Breast epithelium (tissue), 2 donors: ENCODE measurements around the genes CFDP1, DUXB and CLEC3A.

GRCh38 chr16:75250656-75251587 is 502 bp downstream of the BCAR1 start:
- PRO-cap: no peak
- RAMPAGE, long total RNA, 2 experiments: no peak in any of the 2 experiments

- PRO-cap: no peak
- RAMPAGE, long total RNA, 2 experiments: no peak in any of the 2 experiments
Observed at GRCh38 chr16:75254933-75255712, 3.7 kb upstream of the BCAR1 start.

DNA sequence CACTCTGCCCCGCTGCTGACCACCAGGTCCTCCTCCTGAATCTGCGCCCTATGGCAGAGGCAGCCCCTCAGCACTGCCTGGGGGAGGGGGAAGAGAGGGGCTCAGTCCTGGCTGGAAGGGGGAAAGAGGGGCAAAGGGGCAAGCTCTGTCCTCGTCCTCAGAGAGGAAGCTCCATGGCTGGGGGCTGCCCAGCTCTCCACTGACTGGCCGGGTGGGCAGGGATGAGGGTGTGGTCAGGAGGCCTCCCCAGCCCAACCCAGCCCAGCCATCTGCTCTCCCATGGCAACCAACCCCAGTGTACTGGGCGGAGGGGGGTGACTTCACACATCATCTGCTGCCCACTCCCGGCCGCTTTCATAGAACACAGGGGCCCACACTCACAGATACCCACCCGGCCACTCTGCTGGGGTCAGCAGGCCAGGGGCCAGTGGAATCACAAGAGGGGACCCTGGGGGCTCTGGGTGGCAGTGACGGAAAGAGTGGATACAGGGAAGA is 5.6 kb upstream of the BCAR1 start:
- PRO-cap: no peak
- RAMPAGE, long total RNA, 2 experiments: no peak in any of the 2 experiments

GRCh38 chr16:75432697-75433681 is at the start of gene CFDP1:
CFDP1 (minus strand) TSS chr16:75433503.
- PRO-cap: bidirectional peak, plus-strand start at chr16:75433124, minus-strand start at chr16:75432973; unidirectional peak, minus-strand start at chr16:75433458; unidirectional peak, minus-strand start at chr16:75433481
- RAMPAGE, long total RNA, 2 experiments: start-site peak on the minus strand in 2 of 2 experiments, at chr16:75433424-75433481 at its widest, 891 to 3,069 reads per replicate

- PRO-cap: no peak
- RAMPAGE, long total RNA, 2 experiments: no peak in any of the 2 experiments
Observed at GRCh38 chr16:75534641-75535488, 1.0 kb downstream of the CHST5 start.

GRCh38 chr16:75542359-75542847 is 6.5 kb upstream of the CHST5 start:
- PRO-cap: no peak
- RAMPAGE, long total RNA, 2 experiments: no peak in any of the 2 experiments

DNA sequence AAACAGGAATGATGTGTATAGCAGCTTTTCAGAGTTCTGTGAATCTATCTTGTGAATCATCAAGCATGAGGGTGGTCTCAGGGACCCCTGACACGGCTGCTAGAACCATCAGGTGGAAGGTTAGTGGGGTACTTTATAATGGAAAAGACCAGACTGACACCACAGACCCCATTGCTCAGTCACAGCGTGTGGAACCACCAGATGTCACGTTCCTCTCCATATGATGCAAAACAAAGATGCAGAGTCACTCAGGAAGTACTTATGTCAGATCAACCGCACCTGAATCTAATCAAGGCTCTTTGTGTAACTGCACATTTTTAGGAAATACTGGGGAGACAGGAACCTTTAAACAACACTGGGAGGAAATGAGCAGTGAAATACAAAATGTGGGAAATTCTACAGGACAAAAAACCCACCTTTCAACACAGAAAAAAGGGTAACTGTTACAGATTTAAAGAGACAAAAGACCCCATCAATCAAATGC is 28.3 kb downstream of the GABARAPL2 start:
- PRO-cap: no peak
- RAMPAGE, long total RNA, 2 experiments: no peak in any of the 2 experiments

GRCh38 chr16:75701163-75701563 is at the start of gene DUXB:
DUXB (minus strand) TSS chr16:75701461.
- PRO-cap: no peak
- RAMPAGE, long total RNA, 2 experiments: no peak in any of the 2 experiments

DNA sequence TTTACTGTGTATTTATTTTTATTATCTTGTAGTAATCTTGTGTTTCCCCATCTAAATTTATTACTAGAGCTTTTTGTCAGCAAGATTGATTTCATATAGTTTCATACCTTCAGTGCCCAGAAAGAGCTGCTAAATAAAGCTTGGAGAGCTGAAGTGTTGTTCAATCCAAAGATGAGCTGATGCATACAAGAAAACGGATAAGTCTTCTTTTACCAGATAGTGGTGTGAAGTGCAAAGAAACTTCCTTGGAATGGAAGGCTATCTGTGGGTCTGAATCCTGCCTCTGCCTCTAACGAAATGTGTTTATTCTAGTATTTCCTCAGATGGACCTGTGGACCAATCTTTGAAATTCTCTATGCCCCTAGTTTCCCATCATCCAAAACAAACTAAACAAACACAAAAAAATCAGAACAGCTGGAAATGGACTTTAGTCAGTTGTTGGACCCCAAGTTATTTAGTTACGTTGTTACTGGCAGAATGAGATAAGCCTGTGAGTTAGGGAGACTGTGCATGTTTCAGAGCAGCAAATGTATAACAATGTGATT is 254.9 kb downstream of the CNTNAP4 start:
- PRO-cap: no peak
- RAMPAGE, long total RNA, 2 experiments: no peak in any of the 2 experiments

DNA sequence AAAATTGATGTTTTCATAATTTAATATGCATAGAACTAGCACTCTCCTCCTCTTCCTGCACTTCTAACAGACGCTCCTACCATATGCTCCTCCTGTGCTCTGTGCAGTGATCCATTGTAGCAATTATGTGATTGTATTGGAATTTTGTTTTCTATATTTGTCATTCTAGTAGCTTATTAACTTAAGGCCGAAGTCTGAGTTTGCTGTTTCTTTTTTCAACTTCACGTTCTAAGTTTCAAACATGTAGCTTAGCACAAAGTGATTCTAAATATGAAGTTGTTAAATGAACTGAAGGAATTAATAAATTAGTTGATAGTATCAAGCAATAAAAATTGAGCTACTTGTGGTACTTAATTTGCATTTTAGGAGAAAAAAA is 290.7 kb upstream of the MON1B start:
- PRO-cap: no peak
- RAMPAGE, long total RNA, 2 experiments: no peak in any of the 2 experiments

DNA sequence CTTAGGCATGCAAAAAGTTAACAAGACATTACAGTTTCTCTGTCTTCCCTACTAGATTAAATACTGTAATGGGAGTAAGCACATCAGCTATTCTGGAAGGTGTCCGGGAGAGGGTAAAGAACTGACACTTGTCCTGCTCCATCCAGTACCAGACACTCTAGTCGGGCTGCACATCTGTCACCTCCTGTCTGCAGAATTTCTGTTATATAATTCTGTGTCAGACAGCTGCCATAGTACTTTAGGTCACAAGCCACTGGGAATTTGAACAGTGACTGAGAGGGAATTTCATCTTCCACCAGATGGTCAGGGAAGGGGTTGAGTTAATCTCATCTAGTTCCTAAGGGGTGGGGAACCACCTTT is 58.6 kb upstream of the NUDT7 start:
- PRO-cap: no peak
- RAMPAGE, long total RNA, 2 experiments: no peak in any of the 2 experiments

DNA sequence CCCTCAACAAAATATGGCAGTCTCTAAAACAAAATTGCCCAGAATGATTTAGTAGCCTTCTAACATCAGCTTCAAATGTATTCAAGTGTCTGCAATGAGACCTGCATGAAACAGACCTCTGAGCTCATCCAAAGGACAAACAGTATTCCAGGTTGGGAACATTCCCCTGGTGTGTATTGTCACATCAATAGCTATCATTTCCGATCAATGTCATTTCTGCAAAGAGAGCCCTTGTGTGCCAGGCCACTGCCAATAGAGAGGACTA is 12.0 kb upstream of the VAT1L start:
- PRO-cap: no peak
- RAMPAGE, long total RNA, 2 experiments: no peak in any of the 2 experiments

GRCh38 chr16:77776719-77777024 is 11.7 kb upstream of the VAT1L start:
- PRO-cap: no peak
- RAMPAGE, long total RNA, 2 experiments: no peak in any of the 2 experiments

DNA sequence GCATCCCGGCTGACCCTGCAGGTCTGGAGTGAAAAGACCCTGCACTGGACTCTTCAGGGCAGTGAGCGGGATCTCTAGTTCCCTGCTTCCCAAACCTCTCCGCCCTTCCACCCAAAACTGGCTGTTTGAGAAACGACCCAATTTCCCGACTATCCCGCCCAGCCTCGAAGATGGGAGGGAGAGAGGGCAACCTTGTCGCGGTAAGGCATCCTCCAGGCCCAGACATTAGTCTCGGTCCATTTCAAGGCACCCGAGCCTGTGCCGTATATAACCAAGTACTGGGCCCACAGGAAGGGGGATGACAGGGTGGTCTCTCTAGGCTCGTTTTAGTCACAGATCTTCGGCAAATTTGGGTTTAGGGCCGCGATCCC is 339 bp upstream of the VAT1L start:
- PRO-cap: no peak
- RAMPAGE, long total RNA, 2 experiments: no peak in any of the 2 experiments

DNA sequence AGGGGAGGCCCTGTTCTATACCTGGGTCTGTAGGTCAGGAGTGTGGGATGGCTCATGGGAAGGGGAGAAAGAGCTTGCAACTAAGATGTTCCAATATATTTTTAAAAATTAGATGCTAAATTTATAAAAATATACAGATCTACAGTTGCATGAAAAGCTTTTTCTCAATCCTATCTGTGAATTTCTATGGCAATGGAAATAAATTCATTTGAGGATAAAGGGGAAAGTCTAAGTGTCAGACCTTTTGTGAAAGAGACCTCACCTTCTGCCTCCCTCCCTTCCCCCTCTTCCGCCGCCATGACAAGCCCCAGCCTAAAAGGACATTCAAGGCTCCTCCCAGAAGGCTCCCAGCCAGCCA is 19.6 kb upstream of the CLEC3A start:
- PRO-cap: no peak
- RAMPAGE, long total RNA, 2 experiments: no peak in any of the 2 experiments

DNA sequence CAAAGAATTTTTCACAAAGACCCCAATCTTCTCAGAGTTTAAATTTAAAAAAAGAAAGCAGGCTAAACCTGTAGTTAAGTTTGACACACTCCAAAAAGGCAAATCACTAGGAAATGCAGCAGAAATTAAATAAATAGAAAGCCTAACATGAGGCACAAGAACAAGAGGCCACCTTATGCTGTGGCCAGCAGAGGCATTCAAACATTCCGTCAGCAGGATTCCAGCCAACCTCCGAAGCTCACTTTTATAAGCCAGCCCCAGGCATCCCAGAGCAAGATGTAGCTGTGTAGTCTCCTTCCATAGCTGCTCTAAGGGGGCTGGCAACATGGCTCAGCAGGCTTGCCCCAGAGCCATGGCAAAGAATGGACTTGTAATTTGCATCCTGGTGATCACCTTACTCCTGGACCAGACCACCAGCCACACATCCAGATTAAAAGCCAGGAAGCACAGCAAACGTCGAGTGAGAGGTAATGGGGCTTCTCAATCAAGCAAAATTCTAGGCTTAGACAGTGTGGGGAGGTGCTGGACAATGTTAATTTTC is at the start of gene CLEC3A:
TSS of gene CLEC3A (plus strand) at position 274 of the 541 bp plus-strand sequence.
- PRO-cap: no peak
- RAMPAGE, long total RNA, 2 experiments: no peak in any of the 2 experiments

DNA sequence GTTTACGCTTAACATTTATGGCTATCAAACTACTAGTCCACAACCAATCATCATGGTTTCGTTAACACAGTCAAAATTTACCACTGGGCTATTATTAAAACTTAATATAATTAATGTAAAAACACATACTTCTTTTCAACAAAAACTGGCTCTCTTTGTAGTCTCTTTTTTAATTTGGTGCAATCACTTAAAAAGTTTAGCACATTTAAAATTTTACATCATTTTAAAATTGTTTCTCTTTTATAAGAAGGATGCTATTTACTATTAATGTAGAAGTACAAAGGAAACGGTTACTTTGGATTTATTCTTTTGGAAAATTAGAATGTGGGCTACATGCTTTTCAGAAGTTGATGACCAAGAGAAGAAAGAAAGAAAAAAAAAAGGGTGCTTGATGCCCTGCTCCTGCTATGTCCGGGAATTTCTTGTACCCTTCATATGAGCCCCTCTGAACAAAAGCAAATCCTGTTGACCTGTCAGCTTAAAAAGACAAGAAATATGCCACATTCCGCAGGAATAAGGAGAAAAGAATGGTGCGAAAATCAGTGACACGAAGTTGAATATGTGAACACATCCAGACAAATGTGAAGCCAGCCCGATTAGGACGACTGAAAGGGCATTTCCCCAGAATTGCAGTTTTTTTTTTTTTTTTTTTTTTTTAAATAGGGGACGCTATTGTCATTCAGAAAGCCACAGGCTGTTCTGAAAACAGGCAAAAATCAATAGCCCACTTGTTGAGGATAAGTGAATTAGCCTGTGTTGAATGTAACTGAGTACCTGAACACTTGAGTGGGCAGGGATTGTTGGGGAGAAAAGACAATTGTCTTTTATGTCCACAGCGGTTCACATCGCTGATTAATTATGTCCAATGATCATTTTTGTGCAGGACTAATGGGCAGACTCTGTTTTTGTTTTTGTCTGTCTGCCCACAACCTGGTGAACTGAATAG is 506.9 kb downstream of the WWOX start:
- PRO-cap: no peak
- RAMPAGE, long total RNA, 2 experiments: no peak in any of the 2 experiments

DNA sequence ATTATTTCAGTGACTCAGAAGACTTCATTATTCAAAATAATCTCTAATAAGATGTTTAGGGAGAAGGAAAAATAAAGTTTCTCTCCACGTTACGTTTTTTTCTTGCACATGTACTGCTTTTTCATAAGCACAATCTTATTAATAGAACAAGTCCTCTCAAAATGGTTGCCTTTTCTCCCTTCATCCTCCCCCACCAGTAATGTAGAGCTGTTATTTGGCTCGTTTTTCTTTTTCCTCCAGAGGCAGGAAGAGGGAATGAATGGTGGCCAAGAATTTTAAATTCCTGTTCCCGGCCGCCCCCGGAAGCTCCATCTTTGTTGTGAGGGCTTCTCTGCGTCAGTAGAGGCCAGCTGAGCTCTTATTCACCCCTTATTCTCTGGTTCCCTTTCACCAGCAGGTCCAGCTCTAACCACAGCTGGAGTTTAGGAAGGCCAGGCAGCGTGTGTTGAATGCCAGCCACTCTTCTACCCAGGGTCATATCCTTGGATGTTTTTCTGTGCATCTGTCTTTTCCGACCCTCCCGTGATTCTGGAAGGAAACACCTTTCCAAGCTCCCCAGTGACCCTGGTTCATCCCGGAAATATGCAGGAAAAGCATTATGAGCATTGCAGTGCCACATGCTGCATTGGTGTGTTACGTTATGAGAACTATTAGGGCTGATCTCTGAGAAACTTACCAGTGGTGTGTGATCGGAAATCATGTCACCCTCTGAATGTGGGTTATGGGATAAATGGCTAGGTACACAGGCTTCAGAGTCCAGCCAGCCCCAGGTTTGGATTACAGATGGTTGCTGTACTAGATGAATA is 570.5 kb downstream of the WWOX start:
- PRO-cap: no peak
- RAMPAGE, long total RNA, 2 experiments: no peak in any of the 2 experiments

DNA sequence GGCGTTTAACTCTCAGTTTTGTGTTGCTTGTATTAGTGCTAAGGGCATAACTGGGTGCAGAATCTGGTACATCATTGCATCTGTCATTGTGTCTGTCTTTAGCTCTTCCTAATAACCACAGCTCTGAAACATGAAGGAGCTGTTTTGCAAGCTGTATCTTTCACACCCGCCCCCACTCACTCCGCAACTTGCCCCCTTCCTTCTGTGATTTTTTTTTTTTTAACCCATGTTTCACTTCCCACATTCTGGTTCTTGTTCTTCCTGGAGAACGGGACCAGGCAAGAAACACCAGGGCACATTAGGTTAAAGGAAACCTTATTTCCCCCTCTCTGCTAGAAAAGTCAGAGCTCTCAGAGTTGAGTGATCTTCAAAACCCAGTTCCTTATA is 271.7 kb downstream of the MAF start:
- PRO-cap: no peak
- RAMPAGE, long total RNA, 2 experiments: no peak in any of the 2 experiments

DNA sequence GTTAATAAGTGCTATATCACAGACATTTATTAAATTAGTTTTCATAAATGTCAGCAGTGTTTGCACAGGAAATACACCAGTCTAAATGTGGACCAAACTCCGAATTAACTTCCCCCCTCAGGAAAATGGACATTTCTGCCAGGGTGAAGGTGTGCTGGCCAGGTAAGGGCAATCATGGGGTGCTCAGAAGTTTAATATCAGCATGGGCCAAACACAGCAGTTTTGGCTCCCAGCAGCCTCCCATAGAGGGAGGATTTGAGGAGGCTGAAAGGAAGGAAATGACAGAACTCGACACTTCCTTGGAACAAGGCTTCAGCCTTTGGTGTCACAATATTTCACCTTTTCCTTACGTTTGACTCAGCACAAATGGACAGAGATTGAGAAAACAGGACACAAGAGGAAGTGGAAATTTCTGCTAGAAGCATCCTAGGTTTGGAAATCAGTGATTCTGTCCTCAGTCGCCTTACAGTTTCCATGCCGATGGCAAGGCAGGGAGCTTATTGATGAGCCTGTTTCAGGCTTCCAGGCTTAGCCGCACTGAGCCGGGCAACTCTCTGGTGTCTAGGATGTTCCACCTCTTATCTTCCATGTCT is 181.4 kb downstream of the MAF start:
- PRO-cap: no peak
- RAMPAGE, long total RNA, 2 experiments: no peak in any of the 2 experiments